Vein endothelial cell (primary cell): ENCODE results near the gene SLC25A48.

- CAGE, long polyA plus RNA, result no peak
These were observed 30.4 kb downstream of the JADE2 start for GRCh38 chr5:134555785-134556442.

- CAGE, long polyA plus RNA, result no peak
These were observed 49.0 kb downstream of the JADE2 start for GRCh38 chr5:134574500-134574789.

DNA sequence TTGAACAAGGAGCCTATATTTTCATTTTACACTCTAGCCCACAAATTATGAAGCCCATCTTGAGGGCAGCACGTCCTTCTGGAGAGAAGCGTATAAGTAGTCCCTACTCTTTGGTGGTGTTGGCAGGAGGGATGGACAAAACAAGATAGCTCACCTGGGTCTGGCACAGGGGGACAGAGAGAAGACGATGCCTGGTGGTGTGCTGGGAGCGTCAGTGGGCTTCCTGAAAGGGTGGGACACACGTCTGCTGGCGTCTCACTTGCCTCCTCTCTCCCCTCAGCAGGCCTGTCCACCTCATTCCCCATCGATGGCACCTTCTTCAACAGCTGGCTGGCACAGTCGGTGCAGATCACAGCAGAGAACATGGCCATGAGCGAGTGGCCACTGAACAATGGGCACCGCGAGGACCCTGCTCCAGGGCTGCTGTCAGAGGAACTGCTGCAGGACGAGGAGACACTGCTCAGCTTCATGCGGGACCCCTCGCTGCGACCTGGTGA lies 52.8 kb downstream of the JADE2 start:
- CAGE, long polyA plus RNA, result no peak

DNA sequence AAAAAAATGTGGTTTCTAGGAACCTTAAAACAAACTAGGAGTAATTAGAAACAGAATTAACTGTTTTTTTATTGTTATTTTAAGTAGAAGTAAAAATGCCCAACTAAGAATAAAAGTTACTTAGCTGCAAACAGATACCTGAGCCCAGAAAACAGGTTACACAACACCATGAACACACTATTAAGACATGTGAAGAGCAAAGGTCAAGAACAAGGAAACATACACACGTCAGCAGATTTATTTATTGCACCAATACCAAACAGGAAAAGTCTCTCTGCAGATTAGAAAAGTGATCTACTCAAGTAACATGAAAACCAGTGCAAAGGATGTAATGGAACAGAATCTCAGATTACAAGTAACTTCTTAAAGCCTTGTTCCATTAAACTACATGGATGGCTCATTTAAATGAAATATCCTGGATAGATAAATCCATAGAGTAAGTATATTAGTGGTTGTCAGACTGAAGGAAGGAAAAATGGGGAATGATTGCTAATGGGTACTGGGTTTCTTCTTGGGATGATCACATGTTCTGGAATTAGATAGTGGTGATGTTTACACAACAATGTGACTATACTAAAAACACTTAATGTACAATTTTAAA lies 6.2 kb downstream of the SAR1B start:
- CAGE, long polyA plus RNA, result no peak

GRCh38 chr5:134738928-134739854 lies 843 bp downstream of the CAMLG start:
- CAGE, long polyA plus RNA, result no peak

GRCh38 chr5:134750756-134751540 lies 7.6 kb upstream of the DDX46 start:
- CAGE, long polyA plus RNA, result no peak

DNA sequence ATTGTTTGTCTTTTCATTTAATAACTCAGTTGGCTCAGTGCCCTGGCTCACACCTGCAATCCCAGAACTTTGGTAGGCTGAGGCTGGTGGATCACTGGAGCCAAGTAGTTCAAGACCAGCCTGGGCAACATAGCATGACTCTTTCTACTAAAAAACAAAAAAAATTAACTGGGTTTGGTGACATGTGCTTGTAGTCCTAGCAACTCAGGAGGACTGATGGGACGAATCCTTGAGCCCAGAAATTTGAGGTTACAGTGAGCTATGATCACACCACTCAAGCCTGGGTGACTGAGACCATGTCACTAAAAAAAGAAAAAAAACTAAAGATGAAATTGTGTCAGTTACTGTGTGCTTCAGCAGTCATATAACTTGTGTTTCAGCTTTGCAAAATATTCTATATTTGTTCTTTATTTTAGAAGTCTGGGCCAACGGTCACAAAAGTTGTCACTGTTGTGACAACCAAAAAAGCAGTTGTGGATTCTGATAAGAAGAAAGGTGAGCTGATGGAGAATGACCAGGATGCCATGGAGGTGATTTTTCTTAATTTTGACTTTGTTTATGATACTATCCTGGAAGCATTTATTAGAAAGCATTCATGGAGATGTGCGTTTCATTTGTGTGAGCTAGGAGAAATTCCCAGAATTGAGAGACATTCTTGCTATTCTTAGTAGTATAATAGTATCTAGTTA lies 22.3 kb downstream of the DDX46 start:
- CAGE, long polyA plus RNA, result no peak

DNA sequence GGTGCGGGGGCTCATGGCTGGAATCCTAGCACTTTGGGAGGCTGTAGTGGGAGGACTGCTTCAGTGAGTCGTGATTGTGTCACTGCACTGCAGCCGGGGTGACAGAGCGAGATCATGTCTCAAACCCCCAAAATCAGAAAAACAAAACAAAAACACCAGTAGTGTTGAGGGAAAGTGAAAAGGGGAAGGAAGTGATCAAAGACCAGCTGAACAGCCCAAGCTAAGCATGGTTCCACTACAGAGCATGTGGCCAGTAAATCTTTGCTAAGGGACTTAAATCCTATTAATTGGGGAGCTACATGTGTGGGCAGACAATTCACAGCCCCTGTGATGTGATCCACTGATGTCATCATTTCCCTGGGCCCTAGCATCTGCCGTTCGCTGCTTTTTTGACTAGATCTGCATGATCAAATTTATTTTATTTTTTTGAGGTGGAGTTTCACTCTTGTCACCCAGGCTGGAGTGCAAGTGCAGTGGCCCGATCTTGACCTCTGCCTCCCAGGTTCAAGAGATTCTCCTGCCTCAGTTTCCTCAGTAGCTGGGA lies 2.7 kb upstream of the PCBD2 start:
- CAGE, long polyA plus RNA, result no peak

DNA sequence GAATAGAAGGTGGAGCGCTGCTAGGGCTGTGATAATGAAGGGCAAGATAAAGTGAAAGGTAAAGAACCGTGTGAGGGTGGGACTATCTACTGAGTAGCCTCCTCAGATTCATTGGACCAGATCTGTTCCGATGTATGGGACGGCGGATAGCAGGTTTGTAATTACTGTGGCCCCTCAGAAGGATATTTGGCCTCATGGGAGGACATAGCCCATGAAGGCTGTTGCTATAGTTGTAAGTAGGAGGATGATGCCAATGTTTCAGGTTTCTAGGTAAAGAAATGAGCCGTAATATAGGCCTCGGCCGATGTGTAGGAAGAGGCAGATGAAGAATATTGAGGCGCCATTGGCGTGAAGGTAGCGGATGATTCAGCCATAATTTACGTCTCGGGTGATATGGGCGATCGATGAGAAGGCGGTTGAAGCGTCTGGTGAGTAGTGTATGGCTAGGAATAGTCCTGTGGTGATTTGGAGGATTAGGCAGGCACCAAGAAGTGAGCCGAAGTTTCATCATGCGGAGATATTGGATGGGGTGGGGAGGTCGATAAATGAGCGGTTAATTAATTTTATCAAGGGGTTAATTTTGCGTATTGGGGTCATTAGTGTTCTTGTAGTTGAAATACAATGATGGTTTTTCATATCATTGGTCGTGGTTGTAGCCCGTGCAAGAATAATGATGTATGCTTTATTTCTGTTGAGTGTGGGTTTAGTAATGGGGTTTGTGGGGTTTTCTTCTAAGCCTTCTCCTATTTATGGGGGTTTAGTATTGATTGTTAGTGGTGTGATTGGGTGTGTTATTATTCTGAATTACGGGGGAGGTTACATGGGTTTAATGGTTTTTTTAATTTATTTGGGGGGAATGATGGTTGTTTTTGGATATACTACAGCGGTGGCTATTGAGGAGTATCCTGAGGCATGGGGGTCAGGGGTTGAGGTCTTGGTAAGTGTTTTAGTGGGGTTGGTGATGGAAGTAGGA lies 18.8 kb downstream of the PCBD2 start:
- CAGE, long polyA plus RNA, result no peak

DNA sequence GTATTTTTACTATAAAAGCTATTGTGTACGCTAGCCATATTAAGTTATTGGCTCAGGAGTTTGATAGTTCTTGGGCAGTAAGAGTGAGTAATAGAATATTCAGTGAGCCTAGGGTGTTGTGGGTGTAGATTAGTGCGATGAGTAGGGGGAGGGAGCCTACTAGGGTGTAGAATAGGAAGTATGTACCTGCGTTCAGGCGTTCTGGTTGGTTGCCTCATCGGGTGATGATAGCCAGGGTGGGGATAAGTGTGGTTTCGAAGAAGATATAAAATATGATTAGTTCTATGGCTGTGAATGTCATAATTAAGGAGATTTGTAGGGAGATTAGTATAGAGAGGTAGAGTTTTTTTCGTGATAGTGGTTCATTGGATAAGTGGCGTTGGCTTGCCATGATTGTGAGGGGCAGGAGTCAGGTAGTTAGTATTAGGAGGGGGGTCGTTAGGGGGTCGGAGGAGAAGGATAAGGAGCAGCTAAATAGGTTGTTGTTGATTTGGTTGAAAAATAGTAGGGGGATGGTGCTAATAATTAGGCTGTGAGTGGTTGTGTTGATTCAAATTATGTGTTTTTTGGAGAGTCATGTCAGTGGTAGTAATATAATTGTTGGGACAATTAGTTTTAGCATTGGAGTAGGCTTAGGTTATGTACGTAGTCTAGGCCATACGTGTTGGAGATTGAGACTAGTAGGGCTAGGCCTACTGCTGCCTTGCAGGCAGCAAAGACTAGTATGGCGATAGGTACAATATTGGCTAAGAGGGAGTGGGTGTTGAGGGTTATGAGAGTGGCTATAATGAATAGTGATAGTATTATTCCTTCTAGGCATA lies 22.7 kb downstream of the PCBD2 start:
- CAGE, long polyA plus RNA, result no peak

GRCh38 chr5:134948693-134949217 lies 19.0 kb upstream of the CATSPER3 start:
- CAGE, long polyA plus RNA, result no peak

GRCh38 chr5:135127750-135128319 lies 93.8 kb upstream of the PITX1 start:
- CAGE, long polyA plus RNA, result no peak

DNA sequence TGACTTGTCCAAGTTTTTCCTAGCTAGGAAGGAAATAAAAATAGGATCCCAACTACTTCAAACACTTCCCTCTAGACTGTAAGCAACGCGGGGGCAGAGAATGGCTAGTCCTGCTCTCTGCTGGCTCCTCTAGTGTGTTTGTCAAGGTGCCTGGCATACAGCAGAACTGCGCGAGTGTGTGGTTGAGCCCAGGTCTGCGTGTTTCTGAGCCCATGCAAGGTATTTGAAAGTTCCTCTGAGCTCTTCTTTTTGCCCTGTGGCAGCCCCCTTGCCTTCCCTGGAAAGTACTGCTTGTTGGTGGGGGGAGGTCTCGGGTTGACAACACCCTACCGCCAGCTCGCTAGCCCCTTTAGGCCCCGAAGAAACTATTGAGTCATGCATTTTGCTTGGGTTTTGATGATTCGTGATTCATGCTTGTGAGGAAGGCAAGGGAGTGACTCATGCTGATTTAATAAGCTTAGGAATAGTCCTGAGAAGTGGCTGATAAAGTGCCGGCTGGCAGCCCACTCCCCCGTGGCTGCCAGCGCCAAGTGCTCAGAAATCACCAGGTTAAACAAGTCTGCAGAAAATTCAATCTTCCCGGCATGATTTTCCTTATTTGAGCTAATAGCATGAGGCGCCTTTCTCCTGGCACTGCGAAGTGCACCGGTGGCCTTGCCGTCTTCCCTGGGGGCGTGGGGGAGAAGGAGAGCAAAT lies 152.2 kb downstream of the MACROH2A1 start:
- CAGE, long polyA plus RNA, result no peak

DNA sequence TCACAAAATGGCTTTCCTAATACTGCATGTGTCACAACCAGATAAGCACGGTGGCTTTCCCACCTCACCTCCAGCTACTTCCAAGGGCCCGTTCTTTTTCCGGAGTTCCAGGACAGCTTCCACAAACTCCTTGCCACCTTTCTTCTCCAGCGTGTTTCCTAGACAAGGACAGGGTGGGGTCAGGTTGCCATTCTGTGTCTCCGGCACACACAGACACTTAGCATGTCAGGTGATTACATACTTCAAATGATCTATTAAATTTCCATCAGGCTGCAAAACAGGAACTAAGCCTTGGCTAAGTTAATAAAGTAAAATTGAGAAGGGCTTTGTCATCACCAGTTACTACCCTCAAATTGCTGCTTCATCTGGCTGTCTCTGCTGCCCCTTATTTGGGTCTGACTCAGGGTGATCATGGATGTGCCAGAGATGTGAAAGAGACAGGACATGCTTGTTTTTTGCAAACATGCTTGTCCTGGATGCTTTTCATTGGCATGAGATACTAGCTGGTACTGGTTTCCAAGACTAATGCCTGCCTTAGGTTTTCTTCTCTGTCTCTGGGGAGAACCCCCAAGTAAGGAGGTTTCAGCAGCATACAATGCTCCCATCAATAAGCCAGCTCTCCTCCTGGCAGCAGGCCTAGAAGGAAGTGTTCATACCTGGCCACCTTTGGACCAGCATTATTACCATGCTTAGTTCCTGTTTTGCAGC lies 53.0 kb downstream of the MACROH2A1 start:
- CAGE, long polyA plus RNA, result no peak

- CAGE, long polyA plus RNA, result no peak
These were observed 30.6 kb downstream of the MACROH2A1 start for GRCh38 chr5:135368266-135369088.

DNA sequence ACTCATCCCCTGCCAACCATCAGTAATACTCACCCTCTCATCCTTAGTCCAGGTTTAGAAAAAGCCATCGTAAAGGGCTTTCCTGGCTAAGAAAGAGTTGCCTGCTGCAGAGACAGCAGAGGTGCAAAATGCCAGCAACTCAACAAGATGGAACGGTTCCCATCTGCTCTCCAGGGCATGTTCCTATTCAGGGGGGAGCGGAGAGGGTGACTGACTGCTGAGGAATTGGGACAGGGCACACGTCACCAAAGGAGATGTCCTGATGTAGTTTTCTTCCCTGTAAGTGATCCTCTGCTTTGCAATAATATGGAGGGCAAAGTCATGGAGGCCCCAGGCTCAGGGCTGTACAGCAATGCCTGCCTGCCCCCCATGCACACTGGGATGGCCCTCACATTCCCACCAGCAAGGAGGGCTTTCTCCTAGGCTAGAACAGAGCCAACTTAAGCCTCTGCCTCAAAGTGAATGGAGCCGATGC lies 24.9 kb downstream of the MACROH2A1 start:
- CAGE, long polyA plus RNA, result no peak

DNA sequence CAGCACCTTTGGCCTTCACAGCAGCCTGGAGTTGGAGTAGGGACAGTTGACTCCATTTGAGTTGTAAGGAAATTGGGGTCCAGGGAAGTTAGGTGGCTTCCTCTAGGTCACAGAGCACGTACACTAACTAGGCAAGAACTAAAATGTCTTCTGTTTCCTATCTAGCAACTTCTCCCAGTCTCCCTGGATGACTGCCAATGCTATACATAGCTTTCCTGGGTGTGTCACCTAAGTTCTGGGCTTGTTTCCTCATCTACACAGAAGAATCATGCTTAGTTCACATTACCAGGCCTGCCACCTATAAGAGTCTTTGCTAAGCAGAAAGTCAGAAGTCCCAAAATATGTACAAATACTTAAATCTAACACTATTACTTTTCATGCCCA lies 12.1 kb downstream of the MACROH2A1 start:
- CAGE, long polyA plus RNA, result no peak

DNA sequence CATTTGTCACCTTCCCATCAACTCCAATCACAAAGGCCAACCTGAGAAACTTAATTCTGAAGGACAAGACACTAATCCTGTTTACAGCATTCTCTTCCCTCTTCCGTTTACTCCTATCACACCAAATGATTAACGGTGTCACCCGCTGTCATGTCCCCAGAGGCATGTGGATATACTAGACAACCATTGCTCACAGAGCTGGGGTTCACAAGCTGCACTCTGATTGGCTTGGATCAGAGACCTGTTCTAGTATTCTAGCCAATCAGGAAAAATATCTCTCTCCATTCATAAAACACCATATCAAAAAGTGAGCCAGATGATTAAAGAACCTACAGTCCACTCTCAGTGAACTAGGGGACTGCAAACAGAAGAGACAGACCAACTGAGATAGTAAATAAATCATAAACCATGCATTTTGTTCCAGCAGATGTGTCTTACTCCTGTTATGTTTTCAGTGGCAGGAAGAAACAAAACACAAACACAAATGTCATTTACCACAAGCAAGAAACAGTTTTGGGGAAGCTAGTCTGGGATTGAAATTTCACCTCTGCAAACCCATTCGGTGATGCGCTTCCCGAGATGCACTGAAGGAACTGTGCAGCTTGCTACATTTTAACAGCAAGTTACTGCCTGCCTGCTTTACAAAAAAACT lies 3.4 kb downstream of the MACROH2A1 start:
- CAGE, long polyA plus RNA, result no peak

DNA sequence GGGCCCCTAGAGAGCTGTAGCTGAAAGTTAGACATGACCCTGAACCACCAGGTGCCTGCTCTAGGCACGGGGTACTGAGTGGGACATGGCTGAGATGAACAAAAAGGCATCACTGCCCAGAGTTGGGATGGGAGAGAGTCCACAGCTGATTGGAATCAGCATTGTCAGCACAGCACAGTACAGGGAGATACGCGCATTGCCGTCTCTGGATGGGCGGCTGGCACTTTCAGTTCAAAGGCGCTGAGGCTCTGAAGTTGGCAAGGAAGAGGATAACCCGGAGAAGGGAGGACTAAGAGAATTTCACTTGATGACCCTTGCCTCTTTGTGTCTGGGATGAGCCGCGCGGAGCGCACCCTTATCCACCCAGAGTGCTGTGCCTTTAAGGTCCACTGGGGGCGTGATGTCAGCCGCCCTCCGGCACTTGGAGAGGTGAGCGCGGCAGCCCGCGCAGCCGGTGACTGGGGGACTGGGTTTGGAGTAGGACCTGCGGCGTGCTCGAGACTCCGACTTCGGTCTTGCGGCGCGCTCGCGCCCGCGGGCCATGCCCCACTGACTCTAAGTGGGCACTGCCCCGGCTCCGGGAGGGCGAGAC lies at the start of gene SLC25A48:
Gene SLC25A48 (plus strand): TSS at position 420 of the 592 bp plus-strand sequence.
- CAGE, long polyA plus RNA, result no peak

DNA sequence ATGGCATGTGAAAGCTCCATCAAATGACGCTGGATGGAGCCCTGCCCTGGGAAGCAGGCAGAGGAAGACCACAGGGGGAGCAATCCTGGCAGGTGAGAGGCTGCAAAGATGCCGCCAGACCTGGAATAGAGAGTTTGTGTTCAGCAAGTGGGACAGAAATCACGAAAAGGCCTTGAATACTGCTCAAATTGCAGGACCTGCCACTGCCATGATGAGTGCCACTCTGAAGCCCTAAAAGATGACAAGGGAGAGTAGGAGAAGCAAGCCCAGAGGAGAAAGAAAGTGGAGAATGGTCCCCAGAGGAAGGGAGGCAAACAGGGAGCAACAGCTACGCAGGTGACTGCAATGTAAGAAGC lies 30.7 kb upstream of the TGFBI start:
- CAGE, long polyA plus RNA, result no peak